ENCODE measurements around a stretch of chr10.

- PRO-cap, 7 experiments, result no peak in any of the 7 experiments
These were observed 27.1 kb downstream of the CHST15 start for GRCh38 chr10:124066330-124066756.

- PRO-cap, 7 experiments, result no peak in any of the 7 experiments
These were observed 8.7 kb downstream of the CHST15 start for GRCh38 chr10:124084664-124085048.

DNA sequence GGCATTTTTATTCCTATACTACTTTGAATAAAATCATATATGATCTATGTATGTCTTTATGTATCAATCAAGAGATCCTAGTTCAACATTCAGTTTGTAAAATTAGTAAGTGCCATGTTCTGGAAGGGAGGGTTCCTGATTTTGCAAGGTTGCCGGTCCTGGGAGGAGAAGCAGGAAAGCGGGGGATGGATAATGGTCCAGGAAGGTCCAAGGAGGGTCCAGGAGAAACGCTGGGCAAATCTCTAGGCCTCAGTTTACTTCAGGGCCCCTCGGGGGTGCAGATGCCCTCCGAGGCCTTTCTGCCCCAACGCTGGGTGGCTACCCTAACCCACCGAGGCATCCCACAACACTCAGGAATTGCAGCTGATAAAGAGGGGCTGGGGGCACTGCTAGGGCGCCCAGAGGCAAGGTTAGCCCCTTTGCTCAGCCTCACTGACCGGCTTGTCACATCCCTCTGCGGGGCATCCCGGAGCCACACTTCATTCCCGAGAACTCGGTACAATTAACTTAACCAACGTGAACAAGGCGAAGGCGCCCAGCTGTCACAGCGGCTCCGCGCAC is 2.1 kb downstream of the CHST15 start:
- PRO-cap, 7 experiments, result no peak in any of the 7 experiments

DNA sequence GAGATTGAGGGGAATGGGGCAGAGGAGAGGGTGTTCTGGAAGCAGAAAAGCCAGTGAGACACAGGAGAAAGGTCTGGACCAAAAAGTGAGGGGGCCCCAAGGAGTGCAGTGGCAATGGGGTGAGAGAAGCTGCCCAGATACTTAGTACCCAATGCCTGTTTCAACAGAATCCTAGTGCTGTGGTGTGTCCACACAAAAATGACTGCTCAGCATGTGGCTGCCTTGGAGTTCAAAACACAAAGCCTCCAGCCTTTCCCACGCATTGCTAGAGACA is 44.9 kb upstream of the CHST15 start:
- PRO-cap, 7 experiments, result no peak in any of the 7 experiments

DNA sequence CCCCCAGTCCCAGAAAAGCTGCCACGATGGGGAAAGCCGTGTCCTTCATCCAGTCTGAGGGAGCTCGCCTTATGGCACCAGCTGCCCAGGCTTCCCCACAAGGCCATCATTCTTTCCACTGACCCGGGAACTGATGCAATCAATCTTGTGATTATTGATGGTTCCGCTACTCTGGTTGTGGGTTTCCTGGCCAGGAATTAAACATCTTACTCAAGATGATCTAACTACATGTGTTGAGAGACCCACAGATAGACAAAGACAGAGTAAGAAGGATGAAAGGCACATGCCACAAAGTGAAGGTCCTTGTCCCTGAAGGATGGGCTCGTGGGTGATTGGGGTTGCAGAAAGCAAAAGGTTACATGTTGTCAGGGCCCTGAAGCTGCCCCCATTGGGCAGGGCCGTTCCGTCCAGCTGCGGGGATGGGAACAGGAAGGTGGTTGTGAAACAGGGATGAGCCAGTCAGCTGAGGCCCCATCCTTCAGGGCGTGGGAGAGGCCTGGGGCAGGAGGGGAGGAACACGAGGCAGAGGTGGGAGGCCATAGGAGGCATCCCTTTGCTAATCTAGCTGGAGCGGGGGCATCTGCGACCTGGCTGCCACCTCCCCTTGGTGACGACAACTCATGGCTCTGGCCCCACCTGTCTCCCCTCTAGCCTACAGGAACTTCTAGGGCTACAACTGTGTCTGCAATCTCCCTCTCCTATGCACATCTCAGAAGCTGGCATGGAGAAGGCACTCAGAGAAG is 127.5 kb downstream of the OAT start:
- PRO-cap, 7 experiments, result no peak in any of the 7 experiments

- PRO-cap, 7 experiments, result no peak in any of the 7 experiments
These were observed 63.4 kb downstream of the LHPP start for GRCh38 chr10:124524868-124525609.

DNA sequence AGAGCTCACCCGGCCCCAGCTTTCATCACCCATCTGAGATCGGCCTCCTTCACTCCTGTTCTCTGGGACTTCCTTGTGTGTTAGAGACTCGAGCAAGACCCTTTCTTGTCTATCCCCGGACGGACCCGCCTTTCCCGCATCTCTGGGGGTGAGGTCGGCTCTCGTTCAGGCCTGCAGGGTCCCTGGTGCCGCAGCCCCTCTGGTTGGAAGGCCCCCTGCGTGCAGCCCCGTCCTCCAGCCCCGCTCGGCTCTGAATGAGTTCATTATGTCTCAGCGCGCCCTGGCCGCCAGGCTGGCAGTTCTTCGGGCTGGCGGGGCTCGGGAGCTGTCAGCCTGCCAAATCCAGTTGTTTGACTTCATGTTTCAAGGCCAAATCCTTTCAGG is 128.0 kb downstream of the LHPP start:
- PRO-cap, 7 experiments, result no peak in any of the 7 experiments

- PRO-cap, 7 experiments, result no peak in any of the 7 experiments
These were observed 137.2 kb downstream of the FAM53B start for GRCh38 chr10:124606854-124607562.

DNA sequence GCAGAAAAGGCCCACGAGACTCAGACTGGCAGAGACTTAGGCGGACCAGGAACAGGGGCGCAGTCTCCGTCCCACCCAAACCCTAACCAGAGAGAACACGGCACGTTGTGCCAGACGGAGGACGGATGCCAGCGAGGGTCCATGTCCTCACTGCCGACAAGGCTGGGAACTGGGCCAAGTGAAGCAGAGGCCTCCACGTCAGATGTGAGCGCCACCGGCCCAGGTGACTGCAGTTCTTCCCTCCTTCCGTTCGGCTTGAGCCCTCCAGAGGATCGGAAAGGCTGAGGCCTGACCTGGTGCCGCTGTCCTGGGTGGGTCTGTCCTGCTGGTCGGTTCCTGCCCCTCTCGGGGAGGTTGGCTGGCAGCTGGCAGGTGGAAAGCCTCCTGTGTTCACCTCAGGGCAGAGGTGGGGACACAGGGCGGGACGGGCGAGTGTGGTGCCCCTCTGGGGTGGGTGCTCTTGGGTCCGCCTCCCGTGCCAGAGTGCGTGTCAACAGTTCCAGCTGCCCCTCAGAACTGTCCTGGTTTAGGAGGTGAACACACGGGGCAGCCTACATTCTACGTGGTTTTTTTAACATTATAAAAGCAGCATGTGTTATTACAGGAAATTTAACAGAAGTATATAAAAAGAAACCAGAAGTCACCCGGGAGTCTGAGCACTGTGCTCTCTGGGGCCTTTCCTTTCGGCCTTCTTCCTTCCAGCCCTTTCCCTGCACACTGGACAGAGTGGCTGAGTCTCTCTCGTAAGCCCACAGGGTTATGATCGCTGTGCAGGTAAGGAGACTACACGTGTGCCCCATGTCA is 126.7 kb downstream of the FAM53B start:
- PRO-cap, 7 experiments, result no peak in any of the 7 experiments

GRCh38 chr10:124629365-124630053 is 114.7 kb downstream of the FAM53B start:
- PRO-cap, 7 experiments, result no peak in any of the 7 experiments

- PRO-cap, 7 experiments, result no peak in any of the 7 experiments
These were observed 99.3 kb downstream of the FAM53B start for GRCh38 chr10:124644765-124645308.

DNA sequence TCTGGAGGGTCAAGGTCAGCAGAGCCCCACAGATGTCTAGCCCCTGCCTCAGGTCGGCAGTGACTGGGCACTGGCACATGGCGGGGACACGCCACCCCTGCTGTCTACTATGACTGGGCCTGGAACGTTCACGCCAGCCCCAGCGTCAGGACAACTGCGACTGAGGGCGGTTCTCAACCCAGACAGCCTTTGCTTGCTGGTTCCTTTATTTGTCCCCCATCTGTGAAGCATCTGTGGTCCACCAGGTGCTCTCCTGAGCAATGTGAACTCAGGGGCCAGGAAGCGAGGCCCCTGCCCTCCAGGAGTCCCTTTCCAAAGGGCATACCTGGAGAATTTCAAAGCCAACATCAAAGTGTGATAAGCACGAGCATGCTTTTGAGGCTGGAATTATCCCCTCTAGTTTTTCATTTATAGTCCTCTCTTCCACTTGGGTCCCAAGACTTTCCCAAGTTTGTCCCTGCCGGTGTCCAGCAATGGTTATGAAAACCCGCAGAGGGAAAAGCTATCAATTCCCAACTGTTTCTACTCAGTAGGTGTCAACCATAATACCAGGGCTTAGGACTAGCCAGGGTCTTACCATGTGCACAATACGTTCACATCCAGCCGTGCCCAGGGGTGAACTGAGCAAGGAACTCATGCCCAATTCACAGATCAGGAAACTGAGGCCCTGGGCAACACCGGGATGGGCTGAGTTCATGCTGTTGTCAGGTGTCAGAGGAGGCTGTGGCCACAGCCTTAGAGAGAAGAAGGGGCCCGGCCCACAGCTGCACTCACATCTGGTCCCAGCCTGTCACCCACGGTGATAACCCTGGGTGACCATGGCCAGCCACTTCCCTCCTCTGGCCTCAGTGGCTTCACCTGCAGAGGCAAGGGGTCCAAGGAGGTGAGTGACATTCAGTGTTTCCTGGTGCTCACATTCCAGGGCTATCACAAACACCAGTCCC is 92.2 kb downstream of the FAM53B start:
- PRO-cap, 7 experiments, result no peak in any of the 7 experiments

DNA sequence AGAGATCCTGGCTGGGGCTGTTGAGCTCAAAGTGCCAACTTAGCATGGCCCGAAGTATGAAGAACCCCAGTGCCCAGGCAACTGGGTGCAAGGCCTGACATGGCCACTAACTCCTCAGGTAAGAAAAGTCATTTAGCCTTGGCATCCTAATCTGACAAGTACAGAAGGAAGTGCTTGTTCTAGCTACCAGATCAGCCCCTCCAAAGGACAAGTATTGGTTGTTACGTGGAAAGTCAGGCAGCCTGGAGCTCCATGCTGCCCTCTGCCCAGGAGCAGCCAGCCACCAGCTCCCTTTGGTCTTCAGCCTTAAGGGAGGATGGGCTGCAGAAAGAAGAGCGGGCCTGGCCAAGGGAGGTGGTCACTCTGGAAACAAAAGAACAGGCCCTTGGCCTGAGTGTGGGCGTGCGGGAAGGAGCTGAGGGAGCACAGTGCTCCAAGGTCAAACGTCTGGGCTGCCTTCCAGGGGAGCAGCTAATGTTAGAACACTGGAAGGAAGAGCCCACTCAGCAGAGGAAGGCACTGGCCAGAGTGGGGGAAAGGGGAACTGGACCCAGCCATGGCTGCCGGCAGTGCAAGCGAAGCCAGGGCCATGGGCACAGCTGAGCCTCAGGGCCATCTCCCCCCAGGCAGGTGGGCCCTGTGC is 42.9 kb downstream of the FAM53B start:
- PRO-cap, 7 experiments, result no peak in any of the 7 experiments

DNA sequence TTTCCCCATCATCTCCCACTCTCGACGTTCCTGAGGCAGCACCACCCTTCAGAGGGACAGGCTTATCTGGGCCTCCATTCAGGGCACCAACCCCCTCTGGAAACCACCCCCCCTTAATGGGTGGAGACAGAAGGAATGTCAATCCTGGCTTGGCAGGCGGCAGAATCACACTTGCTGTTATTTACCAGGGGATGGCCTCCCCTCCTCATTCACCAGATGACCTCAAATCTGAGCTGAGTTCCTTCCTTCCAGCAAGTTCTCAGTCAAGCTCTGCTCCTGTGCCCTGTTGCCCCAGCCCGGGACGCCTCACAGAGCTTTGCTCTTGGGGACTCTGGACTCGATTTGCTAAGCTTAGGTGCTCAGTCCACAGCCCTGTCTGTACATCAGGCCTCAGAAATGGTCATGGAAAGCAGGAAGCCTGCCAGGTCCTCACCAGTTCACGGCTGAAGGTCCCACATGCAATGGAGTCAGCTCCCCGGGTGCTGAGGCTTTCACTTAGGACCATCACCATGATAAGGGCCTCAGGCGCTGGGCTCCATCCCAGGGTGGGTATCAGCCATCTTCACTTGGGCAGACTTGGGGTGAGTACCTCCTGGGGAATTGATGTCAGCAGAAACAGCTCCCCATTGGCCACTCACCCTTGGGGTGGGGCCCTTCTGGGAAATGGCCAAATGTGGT is 37.8 kb downstream of the FAM53B start:
- PRO-cap, 7 experiments, result no peak in any of the 7 experiments

GRCh38 chr10:124722584-124723802 is 21.2 kb downstream of the FAM53B start:
- PRO-cap, 7 experiments, result peak in 6 of 7 experiments; most common plus-strand start chr10:124723654 (in 3); most common minus-strand start chr10:124723002 (in 2)

DNA sequence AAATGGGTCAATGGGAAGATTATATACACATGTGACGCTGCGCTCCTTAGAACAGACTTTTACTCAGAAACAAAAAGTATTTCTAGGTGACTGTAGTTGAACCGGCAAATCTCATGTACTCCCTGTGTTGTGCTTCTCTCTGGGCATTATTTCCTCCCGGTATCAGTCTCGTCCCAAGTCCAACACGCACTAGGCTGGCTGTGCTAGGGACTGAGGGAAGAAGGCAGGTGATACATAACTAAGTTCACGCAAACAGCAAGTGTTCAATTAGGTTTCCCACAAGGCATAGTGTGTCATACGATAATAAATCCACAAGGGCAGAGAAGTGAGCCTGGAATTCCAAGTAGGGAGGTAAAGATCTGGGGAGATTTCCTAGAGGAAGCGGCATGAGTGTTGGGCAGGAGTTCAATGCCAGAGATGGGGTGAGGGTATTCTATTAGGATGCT is 20.4 kb downstream of the FAM53B start:
- PRO-cap, 7 experiments, result no peak in any of the 7 experiments

- PRO-cap, 7 experiments, result no peak in any of the 7 experiments
These were observed 591 bp downstream of the ZRANB1 start for GRCh38 chr10:124942265-124943162.

GRCh38 chr10:125002715-125003223 is 25.1 kb downstream of the CTBP2 start:
- PRO-cap, 7 experiments, result no peak in any of the 7 experiments

DNA sequence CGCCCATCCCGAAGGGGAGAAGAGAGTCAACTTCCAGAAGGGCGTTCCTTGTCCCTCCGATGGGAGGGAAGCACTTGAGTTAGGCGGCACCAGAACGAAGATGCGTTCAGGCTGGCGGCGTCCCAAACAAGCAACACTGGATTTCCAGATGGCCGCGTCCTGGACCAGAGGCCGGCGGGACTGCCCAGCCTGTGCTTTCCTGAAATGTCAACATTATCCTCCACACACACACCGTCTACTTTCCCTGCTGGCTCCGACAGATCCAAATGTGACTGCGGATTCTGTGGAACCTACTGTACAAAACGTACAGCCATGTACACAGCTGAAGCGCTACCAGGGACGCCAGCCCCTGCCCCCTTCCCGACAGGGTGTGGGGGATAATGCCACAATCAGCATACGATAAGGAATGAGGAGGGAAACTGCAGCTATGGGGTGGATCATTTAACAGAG is 4.0 kb downstream of the CTBP2 start:
- PRO-cap, 7 experiments, result no peak in any of the 7 experiments

DNA sequence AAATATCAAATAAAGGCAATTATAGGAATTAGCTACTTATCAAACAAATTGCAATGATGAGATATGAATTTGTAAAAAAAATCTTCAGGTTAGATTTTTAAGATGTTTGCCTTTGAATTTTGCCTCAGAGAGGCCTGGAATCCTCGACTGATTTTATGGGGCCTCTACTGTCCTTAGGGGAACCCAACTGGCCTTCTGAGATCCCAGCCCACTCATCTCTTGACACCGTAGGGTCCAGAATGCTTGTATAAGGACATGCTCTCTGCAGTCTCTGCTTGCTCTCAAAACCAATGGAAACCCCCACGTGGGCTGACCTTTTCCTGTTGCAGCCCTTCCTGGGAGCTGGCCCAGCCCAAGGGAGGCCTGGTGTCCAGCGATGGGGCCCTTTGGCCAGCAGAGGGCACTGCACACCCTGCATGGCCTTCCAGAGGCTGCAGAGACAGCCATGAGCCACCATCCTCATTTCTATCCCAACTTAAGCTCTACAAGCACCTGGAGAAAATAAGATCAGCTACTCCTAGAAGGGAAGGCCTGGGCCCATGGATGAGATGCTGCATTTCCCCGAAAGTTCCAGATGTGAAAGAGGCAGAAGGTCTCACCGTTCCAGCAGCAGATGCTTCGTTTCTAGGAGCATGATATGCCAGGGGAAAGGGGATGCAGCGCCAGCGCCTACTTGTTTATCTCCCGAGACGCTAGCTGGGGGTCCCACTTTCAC is 20.1 kb upstream of the CTBP2 start:
- PRO-cap, 7 experiments, result no peak in any of the 7 experiments